Neural crest cell (in vitro differentiated cells): Measurements from ENCODE around the gene MAFG.

DNA sequence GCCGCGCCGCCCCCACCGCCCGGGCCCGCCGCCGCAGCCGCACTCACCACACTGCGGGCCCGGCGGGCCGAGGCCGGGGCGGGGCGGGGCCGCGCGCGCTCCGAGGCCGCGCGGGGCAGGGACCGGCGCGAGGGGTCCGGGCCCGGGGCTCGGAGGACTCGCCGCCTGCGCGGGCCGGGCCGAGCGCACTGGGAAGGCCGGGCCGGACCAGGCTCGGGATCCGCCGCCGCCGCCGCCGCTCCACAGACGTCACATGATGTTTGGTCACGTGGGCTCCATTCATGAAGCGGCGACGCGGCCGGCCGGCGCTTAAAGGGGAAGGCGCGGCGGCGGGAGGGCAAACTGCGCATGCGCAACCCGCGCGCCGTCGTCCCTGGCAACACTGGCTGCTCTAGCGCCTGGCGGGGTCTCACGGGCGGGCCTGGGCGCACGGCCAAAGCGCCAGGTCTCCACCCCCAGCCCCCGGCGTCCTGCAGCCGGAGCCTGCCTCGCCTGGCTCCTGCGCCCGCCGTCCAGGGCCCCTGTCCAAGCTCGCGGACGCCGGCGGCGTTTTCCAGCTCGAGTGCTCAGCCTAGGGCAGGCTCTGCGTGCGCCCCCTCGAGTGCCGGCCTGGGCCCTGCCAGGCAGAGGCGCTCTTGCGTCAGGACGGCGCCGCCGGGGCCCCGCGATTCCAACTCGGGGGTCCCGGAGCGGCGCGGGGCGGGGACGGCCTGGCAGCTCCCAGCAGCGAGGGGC is at the start of gene MAFG:
Gene MAFG, minus strand, starts transcription at position 255 of the 735 bp plus-strand sequence.
- PRO-cap, result bidirectional peak, plus-strand start at position 452 of the sequence, minus-strand start at position 255 of the sequence

DNA sequence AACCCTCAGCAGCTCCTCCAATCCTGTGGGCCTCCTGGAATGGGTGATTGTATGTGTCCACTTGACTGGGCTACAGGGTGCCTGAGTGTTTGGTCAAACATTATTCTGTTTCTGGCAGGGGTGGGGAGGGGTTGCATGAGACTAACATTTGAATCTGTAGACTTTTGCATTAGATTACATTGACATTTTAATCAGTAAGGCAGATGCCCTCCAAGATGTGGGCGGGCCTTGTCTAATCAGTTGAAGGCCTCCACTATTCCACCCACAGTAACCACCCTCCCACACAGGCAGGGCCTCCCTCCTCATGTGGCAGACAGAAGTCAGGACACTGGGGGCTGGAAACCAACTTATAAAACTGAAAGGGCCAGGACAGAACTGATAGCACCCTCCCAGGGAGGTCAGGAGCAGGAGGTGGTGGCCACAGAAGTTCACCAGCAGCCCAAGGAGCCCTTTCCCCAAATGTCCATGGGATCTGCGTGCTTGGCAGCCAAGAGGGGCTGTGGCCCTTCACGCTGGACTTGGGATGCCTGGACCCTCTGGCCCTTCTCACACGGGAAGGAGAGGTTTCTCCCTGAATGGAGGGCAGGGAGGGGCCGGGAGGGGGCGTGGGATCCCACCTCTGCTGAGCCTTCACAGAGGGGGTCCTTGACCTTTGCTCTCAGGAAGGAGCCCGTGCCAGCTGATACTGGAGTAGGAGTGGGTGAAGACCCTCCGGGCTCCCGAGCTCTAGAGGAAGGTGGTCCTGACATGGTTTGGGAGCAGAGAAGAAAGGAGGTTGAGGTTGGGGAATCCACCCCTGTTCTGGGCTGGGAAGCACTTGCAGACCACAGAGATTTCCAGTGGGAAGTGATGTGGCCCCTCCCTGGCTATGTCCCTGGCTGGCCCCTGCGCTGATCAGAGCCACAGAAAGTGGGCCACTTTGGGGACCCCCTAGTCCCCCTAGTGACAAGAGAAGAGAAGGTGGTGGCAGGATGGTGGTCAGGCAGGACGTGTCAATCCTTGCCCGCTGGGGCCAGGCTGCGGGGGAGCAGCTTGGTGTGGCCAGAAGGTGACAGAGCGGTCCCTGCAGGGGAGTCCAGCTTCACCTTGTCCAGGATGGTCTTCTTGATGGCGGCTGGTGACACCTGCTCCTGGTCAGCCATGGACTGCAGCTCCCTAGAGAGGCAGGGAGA is 4.5 kb downstream of the PYCR1 start:
- PRO-cap, result no peak

- PRO-cap, result unidirectional peak, minus-strand start at chr17:81961843
These were observed 722 bp upstream of the NOTUM start for GRCh38 chr17:81961705-81962112.

GRCh38 chr17:81967230-81968575 is 6.7 kb upstream of the NOTUM start:
- PRO-cap, result no peak

DNA sequence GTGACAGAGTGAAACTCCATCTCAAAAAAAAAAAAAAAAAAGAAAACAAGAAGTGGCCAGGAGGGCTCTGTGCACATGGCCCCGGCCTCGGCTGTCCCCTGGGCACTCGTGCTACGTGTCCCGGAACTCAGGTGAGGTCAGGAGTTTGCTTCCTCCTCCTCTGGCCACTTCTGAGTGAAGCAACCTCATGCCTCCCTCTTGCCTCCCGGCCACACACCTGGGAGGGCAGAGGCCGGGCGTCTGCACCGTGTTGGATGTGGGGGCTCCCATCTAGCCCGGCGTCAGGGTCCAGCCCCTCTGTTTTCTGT is 22.1 kb downstream of the ASPSCR1 start:
- PRO-cap, result no peak

- PRO-cap, result no peak
These were observed 8.7 kb downstream of the CENPX start for GRCh38 chr17:82013818-82014527.

GRCh38 chr17:82026047-82026464 is 3.0 kb downstream of the LRRC45 start:
- PRO-cap, result no peak

GRCh38 chr17:82090786-82091948 is 6.9 kb downstream of the FASN start:
- PRO-cap, result no peak

GRCh38 chr17:82101261-82101608 is 3.2 kb upstream of the FASN start:
- PRO-cap, result no peak

DNA sequence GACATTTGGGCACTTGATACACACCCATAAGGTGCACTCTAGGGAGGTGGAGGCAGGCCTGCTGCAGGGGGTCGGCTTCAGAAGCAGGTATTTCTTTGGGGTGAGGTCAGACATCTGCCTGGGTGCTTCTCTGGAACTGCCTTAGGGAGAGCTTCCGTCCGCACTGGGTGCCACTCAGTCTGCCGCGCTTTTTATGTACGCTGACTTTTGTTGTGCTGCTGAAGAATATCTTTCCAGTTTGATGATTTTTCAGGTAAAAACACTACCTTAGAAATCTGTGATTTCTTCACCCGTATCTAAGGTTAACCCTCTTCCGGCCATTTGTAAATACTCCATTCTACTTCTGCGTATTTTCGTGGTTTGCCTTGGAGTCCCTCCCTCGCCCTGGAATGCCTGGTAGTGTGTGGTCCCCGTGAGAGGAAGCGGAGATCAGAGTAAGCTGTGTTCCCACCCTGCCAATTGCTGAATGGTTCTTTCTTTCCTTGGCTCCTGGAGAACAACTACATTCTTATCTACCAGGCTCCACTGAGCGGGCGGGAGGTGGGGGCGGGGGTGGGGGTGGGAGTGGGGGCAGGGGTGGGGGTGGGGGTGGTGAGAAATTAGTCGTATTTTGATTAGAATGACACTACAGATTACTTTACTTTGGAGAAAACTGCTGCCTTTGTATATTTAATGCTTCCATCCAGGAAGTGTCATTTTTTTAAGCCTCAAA is 20.7 kb upstream of the FASN start:
- PRO-cap, result bidirectional peak, plus-strand start at position 435 of the sequence, minus-strand start at position 403 of the sequence

DNA sequence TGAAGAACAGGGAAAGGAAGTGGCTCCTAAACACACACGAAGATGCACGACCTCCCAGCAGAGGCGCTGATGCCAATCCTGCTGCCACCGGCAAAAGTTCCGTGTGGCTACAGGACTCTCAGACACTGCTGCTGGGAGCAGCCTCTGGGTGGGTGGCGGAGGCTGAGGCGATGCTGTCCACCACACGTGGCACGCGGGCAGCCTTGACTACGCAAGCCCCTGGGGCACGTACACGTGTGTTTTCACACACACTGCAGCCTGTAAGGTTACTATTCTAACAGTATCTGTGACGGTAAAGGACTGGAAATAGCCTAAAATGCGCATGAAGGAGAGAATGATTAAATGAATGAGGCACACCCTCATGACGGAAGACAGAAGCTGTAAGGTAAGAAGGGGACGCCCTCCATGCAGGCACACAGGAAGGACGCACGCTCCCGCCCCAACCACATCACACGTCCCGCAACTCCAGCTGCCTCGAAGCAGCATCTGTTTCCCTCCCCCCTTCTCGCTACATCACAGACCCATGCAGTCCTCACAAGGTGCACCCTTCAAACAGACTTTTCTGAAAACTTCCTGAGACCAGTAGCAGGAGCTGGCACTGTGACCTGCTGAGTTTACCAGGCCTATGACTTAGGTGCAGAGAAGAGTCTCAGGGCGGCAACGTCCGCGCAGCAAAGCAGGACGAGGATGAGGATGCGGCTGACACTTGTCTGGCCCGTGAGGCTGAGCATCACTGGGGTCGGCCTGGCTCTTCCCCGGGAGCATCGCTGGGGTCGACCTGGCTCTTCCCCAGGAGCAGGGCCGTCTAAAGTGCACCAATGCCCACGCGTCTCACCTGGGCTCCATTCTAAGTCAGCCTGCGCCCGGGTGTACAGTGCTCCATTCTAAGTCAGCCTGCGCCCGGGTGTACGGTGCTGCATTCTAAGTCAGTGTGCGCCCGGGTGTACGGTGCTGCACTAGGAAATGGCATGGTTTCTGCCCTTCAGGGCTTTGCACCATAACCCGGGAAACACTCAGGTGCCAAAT is 28.8 kb upstream of the FASN start:
- PRO-cap, result no peak

DNA sequence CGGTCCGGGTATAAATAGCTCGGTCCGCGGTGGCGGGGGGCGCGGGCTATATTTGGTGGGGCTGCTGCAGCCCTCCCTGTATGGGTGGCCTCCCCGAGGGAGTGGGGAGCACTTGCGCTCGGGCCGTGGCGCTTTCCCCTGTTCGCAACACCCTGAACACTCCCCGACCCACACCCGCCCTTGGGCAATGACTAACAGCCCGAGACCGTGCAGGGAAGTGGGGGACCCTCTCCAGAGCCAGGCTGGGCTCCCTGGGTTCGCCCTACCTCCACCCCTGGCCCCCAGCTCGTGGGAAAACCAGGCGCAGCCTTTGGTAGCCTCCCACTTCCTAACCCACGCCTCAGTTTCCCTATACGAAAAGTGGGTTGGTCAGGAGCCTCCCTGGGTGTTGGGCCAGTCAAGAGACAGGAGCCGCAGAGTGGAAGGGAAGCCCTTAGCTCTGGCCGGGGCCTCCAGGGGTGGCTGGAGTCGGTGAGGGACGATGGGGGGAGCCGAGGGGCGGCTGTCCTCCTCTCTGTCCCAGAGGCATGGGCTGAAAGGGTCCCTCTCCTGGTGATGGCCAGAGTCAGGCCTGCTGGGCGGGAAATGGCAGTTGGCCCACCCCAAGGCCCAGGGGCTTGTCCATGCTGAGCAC is 706 bp downstream of the SLC16A3 start:
- PRO-cap, result no peak

GRCh38 chr17:82256048-82257226 is 17.1 kb downstream of the CSNK1D start:
- PRO-cap, result no peak

DNA sequence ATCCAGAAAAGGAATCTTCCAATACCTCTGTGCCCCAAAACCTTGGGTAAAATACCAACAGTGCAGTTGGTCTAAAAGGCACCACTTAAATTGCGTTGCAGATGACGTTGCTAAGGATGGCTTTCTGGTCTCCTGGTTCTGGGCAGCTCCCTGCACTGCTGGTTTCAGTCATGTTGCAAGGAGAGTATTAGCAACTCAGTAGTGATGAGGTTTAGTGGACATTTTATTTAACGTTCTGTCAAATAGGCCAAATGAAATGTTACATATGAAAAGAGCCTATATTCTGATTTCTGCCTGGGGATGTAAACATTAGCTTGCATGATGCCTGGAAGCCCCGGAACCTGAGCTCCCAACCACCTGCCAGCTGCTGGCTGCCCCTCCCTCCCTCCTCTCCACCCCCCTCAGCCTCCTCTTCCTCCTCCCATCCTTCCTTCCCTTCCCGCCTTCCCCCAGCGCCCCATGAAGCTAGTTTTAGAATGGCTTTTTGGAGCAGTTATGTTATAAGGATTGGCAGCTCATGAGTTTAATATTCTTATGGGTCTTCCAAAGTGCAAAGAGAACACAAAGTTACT is 20.8 kb downstream of the CD7 start:
- PRO-cap, result no peak

DNA sequence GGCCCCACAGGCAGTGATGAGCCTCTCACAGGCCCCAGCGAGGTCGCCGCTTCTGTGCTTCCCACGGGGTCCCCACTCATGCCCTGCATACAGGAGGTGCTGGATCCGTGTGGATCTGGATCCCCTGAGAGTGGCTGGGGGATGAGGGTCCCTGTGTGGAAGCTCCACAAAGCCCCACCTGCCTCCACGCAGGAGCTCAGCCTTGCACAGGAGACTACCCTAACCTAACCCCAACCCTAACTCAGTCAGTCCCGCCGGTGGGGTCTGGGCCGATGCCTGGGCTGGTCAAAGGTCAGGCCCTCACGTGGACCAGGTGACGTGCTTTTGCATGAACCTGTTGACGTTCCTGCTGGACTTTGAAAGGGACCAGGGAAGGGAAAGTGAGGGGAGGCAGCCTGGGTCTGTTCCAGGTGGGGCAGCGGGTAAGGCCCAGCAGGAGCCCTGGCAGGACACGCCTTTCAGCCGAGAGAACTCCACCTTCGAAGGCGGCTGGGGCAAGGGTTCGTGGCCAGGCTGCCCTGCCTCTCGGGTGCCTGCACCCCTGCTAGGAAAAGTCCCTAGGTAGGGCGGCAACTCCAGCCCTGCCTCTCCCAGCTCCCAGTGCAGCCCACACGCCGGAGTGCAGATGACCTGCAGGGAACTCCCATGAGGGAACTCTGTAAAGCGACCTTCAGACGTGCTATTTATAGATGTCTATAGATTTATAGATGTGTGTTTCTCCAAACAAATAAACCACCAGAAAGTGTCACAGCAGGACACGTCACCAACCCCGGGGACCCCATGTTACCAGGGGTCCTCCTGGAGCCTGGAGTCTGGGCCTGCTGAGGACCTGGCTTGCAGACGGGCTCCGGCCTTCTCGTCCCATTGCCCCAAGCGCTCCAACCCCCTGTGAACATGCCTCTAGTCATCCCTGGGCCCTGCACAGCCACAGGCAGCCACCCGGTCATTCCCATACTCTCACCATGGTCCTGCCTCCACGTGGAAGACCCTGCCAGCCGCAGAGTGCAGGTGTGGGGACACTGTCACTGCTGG is 5.0 kb downstream of the SECTM1 start:
- PRO-cap, result no peak

DNA sequence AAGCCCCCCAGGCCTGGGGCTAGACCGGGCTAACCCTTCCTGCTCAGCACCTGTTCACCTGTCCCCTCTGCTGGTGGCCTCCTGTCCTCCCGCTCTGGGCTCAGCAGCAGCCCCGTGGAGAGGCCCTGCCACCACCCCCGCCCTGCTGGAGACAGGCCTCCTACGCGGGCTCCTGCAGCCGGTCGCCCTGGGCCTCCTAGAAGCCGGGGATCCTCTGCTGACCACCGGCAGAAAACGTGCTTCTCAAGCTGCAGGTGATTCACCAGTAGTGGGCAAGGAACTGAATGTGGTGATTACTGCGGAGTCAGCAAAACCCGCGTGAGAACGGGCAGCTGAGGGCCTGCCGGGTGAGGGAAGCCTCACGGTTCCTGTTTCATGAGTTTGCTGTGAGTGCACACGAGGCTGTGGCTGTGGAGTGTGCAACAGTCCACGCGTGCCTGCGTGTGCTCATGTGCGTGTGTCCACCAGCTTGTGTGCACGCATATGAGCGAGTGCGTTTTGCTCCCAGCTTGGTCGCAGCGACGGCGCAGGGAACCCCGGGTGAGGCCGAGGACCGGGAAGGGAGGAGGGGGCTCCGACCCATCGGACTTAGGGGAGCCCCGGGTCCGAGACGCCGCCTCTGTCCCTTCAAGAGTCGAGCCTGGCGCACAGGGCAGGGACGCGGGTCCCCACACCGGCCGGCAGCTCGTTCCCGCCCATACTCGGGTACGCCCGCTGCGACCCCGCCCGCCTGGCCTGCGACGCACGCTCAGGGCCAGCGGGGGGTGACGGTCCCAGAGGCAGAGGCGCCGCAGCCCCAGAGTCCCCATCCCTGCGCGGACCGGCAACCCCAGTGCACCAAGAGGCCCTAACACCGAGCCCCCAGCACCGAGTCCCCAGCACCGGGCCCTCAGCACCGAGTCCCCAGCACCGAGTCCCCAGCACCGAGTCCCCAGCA is 583 bp downstream of the SECTM1 start:
- PRO-cap, result no peak

GRCh38 chr17:82355989-82356554 is 3.0 kb upstream of the TEX19 start:
- PRO-cap, result no peak

DNA sequence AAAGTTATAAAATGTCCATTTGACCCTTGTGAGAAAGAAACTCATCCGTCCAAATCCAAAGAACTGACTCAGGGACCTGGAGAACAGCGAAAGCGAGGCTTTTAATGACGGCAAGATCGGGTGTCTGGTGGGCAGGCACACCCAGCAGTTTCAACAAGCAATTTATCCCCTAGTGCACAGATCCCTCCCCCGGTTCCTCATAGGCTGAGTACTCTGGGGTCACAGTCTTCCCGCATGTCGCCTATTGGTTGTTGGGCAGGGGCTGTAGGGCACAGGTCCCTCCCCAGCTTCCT is 3.9 kb upstream of the UTS2R start:
- PRO-cap, result no peak

GRCh38 chr17:82478743-82478990 is 20.1 kb downstream of the NARF start:
- PRO-cap, result no peak

DNA sequence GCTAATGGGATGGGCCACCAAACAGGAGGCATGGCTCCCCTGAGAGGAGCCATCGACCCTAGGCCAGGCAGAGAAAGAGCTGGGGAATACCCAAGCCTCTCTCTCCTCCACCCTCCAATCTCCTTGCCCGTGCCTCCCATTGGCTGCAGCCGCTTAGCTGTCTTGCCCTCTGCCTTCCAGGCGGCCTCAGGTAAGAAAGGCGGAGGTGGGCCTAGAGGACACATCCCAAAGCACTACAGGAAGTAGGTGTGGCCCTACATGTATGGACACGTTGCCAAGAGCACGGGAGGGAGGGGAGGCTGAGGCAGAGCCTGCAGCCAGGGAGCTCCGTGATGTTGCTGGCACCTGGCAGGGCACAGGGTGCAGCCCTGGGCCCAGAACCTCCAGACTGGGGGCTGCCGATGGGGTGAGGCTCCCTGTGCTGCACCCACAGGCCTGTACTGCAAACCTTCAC is 23.7 kb upstream of the FOXK2 start:
- PRO-cap, result no peak